Omental fat pad (tissue), 4 donors: ENCODE results near the genes RBM27 and GPR151.

DNA sequence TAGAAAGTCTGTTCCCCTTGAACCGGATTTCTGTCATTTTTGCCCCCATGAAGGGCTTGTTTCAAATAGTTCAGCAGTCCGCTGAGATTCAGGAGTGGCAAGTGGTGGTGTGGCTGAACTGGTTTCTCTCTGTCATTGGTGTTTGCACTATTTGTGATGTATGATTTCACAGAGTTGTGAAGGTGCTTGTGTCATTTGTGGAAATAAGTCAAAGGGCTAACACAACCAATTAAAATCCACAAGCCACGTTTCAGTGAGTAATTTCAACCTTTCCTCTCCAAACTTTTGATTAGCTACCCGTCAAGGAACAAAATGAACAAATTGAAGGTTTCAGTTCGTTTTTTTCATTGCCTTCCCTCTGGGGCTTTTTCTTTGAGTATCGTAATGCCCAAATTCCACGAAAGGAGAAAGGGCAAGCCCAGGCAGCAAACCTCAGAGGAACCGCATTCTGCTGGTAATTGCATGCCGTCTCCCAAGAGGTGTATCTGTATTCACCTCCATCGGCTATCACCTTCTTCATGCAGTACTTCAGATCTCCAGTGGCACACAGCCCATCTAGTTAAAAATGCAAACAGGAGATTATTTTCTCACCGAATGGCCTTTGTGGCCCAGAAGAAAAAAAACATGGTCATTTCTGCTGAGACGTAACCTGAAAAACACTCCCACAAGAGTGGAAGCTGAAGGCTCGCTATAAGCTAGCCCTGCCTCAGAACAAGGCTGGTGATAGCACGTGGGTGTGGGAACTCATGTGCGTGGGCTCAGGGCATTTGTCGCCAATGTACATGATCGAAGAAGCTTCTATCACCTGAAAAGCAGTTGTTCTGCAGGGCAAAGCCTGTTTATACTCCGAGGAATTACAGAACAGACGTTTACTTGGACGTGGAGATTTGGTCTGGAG is 197.1 kb downstream of the NR3C1 start:
- PRO-cap, result no peak
- RAMPAGE, long total RNA, 4 experiments, result no peak in any of the 4 experiments

DNA sequence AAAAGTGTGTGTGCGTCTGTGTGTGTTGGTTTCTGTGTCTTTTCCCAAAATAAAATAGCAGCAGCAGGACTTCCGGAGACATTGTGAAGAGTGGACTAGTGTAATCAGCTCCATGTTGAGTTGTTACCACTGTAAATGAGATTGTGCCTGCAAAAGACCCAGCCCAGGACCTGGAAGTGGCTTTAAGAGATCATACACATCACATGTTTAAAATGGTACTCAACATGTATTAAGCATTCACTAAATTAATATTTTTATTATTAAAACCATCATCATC is 189.3 kb downstream of the NR3C1 start:
- PRO-cap, result no peak
- RAMPAGE, long total RNA, 4 experiments, result no peak in any of the 4 experiments

GRCh38 chr5:143387320-143388170 is 15.9 kb downstream of the NR3C1 start:
- PRO-cap, result no peak
- RAMPAGE, long total RNA, 4 experiments, result no peak in any of the 4 experiments

DNA sequence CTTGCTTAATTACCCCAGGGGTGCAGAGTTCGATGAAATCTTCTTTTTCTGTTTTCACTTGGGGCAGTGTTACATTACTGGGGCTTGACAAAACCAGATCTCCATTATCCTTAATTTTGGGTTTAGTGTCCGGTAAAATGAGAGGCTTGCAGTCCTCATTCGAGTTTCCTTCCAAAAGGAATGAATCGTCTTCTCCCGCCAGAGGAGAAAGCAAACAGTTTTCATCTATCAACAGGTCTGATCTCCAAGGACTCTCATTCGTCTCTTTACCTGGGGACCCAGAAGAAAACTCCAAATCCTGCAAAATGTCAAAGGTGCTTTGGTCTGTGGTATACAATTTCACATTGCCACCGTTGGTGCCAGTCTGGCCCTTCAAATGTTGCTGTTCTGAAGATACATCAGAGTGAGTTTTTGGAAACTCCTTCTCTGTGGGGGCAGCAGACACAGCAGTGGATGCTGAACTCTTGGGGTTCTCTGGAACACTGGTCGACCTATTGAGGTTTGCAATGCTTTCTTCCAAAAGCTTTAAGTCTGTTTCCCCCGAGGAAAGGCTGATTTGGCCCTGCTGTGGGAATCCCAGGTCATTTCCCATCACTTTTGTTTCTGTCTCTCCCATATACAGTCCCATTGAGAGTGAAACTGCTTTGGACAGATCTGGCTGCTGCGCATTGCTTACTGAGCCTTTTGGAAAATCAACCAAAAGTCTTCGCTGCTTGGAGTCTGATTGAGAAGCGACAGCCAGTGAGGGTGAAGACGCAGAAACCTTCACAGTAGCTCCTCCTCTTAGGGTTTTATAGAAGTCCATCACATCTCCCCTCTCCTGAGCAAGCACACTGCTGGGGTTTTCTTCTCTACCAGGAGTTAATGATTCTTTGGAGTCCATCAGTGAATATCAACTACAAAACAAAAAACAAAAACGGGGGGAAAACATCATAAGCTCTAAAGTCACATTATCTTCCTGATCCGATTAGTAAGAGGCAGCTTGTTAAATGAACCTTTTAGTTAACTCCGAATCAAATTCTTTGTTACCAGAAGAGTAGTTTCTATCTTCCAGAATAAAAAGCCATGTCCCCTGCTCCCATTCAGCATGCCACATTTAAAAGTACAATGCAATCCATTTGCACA is 3.2 kb downstream of the NR3C1 start:
- PRO-cap, result no peak
- RAMPAGE, long total RNA, 4 experiments, result no peak in any of the 4 experiments

DNA sequence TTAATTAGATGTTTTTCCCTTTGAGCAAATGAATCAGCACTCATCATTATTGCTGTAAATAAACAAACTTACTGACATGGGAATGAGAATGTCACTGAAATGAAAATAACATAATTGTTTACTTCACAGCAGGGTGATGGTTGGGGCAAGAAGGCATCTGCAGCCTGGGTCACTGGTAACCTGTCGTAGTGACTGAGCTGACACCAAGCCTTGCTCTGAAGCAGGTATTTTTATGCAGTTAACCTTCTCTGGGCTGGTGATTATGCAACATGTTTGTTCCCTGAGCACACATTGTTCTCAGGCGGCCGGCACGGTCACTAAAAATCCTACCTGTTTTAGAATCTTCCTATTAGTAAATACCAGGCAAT is 157.7 kb upstream of the NR3C1 start:
- PRO-cap, result no peak
- RAMPAGE, long total RNA, 4 experiments, result no peak in any of the 4 experiments

GRCh38 chr5:143582921-143583428 is 179.5 kb upstream of the NR3C1 start:
- PRO-cap, result no peak
- RAMPAGE, long total RNA, 4 experiments, result no peak in any of the 4 experiments

GRCh38 chr5:143733770-143734010 is 78.3 kb upstream of the HMHB1 start:
- PRO-cap, result no peak
- RAMPAGE, long total RNA, 4 experiments, result no peak in any of the 4 experiments

GRCh38 chr5:144187571-144188323 is 17.1 kb downstream of the KCTD16 start:
- PRO-cap, result no peak
- RAMPAGE, long total RNA, 4 experiments, result no peak in any of the 4 experiments

DNA sequence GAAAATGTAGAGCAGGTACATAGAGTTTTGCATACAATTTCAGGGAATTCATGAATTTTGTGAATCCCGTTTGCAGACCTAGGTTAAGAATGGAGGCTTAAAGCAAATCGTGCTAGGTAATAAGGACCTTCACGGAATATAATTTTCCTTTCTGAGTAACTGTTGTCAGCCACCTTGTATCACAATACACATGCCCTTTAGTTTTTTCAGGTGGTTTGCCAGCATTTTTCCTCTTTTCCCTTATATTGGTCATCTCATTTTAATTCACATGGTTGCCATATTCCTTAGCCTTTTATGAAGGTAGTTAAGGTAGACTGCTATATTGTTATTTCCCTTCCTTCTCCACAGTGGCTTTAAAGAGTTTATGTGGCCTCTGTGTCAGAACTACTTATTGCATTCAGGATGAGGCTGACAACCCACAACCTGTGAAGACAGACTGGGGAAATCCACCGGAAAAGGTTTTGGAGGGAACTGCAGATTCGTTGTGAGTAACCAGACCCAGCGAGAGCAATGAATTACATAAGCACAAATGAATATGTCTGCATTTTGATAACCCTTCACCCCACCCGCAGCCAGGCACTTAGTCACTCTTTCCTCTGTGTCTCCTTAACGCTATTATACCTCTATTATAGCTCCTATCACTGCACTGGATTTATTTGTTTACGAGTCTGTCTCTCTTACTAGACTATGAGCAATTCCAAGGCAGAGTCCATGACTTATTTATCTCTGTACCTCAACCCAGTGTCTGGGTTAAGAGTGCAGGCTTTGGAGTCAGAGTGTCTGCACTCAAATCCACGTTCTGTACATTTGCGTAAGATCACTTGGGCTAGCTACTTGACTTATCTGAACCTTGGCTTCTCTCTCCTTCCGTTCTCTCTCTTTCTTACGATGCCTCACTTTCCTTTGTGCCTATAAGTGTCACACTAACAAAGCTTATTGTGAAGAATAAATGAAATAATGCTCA is 19.1 kb downstream of the KCTD16 start:
- PRO-cap, result no peak
- RAMPAGE, long total RNA, 4 experiments, result no peak in any of the 4 experiments

- PRO-cap, result no peak
- RAMPAGE, long total RNA, 4 experiments, result no peak in any of the 4 experiments
Measured at GRCh38 chr5:145500646-145501056, 334.5 kb downstream of the PRELID2 start.

DNA sequence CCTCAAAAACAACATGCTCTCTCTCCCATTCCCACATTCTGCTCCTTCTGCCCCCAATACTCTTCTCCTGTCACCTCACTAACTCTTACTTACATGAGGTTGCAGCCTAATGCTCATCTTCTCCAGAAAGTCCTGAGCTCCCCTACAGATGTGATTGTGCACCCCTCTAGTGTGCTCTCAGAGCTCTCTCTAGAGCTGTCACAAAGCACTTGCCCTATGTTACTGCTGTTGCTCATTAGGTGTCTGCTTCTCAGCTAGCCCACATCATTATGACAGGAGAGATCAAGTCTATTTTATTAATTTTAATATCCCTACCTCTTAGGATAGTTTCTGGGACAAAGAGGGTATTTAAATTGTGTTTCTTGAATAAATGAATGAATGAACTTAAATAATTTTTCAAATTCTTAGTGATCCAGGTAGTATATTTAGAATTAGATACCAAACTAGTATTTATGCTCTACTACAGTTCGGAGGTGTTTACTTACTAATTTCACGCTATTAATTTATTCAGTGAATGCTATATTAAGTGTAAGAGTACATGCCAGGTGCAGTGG is 286.1 kb downstream of the PRELID2 start:
- PRO-cap, result no peak
- RAMPAGE, long total RNA, 4 experiments, result no peak in any of the 4 experiments

DNA sequence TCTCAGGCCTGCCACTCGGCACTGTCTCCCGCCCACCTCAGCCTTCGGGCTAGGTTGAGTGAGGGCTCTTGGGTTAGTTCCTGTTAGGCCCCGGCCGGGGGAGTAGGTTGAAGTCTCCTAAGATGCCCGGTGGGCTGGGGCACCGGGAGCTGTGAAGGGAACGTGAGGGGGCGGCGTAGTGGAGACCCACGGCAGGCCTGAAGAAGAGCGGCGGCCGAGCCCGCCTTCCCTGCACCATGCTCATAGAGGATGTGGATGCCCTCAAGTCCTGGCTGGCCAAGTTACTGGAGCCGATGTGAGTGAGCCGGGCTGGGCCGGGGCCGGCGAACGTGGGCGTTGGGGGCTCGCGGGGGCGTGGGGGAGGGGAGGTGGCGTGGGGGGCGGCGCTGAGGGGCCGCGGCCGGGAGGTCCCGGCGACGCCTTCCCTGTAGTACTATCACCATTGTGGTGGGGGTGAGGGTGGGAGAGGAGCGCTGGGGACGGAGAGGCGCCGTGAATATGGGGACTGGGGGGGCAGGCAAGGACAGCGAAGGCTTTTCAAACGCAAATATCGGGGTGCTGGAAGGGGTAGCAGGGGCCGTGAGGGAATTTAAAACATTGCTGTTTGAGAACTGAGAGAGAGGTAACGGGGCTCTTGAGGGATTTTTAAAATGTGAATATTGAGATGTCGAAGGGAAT is at the start of gene RBM27:
Gene RBM27, plus strand, starts transcription at position 76 of the 678 bp plus-strand sequence.
- PRO-cap, result unidirectional peak, plus-strand start at position 83 of the sequence
- RAMPAGE, long total RNA, 4 experiments, result start-site peak on the plus strand in 4 of 4 experiments, centred at positions 59 to 88 of the sequence, 99 to 1,175 reads per replicate

- PRO-cap, result no peak
- RAMPAGE, long total RNA, 4 experiments, result no peak in any of the 4 experiments
Measured at GRCh38 chr5:146223239-146223725, 19.9 kb downstream of the RBM27 start.

GRCh38 chr5:146488445-146489533 is 27.2 kb downstream of the GPR151 start:
- PRO-cap, result no peak
- RAMPAGE, long total RNA, 4 experiments, result no peak in any of the 4 experiments

GRCh38 chr5:146515912-146516449 is at the start of gene GPR151:
TSS of gene GPR151 (minus strand) at chr5:146516190.
- PRO-cap, result no peak
- RAMPAGE, long total RNA, 4 experiments, result no peak in any of the 4 experiments

- PRO-cap, result no peak
- RAMPAGE, long total RNA, 4 experiments, result no peak in any of the 4 experiments
Measured at GRCh38 chr5:147175454-147175999, 59.3 kb upstream of the STK32A start.

GRCh38 chr5:147403934-147404797 is 105.7 kb downstream of the DPYSL3 start:
- PRO-cap, result no peak
- RAMPAGE, long total RNA, 4 experiments, result no peak in any of the 4 experiments

DNA sequence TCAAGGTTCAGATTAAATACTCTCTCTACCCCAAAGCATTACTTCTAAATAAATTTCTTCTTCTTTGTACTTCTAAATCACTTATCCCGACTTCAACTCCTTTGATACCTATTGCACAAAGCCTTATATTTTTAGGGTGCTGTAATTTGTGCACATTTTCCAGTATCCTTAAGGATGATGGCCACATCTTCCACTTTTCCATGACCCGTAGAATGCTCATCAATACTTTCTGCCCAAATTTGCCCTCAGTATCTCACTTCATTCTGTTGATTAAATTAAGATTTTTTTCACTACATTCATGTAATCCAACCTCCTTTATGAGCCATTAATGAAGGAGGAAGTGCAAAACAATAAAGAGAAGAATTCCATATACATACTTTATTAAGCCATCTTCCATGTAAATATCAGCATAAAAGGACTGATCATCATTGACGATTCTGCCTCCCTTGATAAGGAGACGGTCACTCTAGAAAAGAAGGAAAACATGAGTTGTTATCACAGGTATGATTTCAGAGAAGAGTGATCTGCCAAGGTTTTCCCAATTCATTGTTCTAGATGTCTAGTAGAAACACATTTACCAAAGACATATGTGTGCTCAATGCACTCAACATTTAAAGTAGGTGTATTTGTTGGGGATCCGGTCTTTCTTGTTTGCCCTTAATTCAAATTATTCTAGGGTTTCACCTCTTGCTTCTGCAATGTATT is 85.2 kb downstream of the DPYSL3 start:
- PRO-cap, result no peak
- RAMPAGE, long total RNA, 4 experiments, result no peak in any of the 4 experiments

GRCh38 chr5:147454995-147455899 is 54.6 kb downstream of the DPYSL3 start:
- PRO-cap, result no peak
- RAMPAGE, long total RNA, 4 experiments, result no peak in any of the 4 experiments

DNA sequence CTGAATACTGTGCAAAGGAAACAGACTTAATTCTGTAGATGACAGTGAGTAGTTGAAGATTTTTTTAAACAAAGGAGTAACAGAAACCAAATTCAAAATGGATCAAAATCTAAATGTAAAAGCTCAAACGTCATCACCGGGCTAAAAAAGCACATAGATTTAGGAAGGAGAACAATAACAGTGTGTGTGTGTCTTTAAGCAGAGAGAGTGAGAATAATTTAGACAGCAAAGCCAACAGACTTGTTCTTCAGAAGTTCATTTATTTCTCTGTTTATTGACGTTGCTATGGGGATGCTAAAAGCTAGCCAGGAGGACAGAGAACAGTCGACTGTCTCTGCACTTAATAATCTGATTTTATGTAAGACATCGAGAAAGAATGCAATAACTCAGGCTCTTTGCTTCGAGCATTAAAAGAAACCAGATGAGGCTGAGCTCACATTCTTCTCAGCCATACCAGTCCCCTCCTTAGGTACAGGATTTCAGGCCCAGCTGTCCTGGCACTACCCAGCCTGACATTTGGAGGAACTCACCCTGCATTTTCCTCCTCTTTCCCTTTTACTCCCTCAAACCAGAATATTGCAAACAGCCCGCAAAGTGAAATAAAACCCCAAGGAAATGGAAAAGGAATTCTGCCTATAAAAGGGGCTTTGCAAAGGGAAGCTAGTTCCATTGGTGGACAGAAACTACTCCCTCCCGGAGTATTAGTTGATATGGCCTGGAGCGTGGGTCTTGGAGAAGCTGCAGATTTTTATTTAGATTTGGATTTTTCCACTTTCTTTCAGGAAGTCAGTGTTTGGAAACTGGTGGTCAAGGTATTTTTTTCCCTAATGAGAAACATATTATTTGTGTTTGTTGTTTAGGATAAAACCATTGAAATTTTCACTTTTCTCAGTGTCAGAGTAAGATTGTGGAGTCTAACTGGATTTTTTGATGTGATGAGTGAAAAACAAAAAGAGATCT is 44.5 kb upstream of the DPYSL3 start:
- PRO-cap, result no peak
- RAMPAGE, long total RNA, 4 experiments, result no peak in any of the 4 experiments